Pericardium fibroblast (primary cell): ENCODE results near the genes IVNS1ABP, PRG4 and RGS18.

DNA sequence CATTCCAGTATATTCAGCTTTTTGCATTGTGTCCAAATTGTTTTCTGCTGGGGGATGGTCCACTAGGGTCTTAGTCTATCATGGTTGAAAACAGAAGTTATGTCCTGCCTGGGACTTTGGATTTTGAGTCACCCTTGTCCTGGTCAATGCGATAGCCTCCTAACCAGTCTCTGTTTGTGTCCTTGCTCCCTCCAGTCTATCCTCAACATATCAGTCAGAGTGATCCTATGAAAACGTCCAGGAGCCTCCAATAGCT lies 707 bp upstream of the TSEN15 start:
- RAMPAGE, long total RNA: no peak

GRCh38 chr1:184492628-184492918 lies 105.7 kb downstream of the C1orf21 start:
- RAMPAGE, long total RNA: no peak

DNA sequence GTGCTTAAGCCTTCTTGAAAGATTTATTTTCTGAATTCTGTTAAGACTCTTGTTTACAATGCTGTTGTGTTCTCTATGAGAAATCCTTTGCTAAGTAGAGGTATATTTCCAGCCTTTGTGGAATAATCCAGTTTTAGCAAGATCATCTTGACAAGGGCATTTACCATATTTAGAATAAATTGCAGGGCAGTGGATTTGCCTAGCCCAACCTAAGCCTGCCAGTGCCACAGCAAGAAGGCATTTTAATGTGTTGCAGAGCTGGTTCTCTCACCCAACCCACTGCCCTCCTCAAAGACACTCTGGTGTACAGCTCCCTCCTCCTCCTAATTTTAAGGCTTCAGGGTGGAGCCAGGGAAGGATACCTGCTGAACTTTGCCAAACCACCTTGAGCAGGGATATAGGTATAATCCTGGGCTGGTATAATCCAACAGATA lies 174.1 kb downstream of the C1orf21 start:
- RAMPAGE, long total RNA: no peak

GRCh38 chr1:184633667-184634775 lies 120.6 kb downstream of the EDEM3 start:
- RAMPAGE, long total RNA: no peak

DNA sequence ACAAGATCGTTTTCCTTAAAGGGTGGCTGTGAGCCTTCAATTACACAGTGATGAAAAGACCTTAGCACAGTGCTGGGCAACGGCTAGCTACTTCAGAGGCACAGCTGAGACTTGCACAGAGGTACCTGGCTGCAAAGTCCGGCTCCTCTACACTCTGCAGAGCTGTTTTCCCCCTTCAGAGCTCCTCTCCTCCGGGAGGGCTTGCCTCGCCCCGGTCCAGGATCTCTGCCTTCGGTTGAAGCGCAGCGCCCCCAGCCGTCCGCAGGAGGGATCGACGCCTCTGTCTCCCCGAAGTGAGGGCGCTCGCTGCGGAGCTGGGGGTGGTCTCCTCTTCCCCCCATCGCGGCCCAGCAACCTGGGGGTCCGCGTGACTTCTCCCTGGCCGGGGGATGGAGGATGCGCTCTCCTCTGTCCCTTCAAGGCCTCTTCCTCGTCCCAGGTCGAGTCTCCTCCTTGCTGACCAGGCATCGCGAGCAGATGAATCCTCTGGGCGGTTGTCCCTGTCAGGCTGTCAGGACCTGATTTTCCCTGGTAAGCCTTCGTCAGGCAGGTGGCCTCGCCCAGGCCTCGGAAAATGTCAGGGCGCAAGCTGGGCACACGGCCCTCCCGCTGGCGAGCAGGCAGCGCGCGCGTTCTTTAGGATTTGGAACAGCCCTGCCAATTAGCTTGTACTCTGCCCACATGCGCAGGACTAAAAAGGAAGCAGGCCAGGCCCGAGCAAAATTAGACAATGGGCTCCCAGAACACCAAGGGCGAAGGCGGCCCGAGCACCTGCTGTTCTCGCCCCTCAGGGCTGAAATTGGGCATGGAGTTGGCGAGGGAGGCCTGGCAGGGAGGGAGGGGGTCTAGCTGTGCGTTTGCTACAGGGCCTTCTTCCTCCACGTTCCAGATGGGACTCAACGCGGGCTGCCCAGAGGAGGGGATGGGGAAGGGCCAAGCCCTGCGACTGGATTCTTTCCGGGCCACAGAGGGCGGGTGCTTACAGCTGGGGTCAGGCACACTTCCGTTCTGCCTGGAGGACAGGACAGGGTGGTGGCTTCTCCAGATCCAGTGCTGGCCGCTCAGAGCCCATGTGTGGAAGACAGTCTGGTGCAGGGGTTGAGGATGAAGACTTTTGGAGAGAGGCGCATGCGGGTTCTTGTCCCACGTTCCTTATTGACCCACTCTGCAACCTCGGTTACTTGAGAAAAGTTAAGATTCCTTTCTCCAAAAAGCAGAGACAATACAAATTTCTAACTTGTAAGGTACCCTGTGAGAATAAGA lies 90.3 kb downstream of the EDEM3 start:
- RAMPAGE, long total RNA: no peak

DNA sequence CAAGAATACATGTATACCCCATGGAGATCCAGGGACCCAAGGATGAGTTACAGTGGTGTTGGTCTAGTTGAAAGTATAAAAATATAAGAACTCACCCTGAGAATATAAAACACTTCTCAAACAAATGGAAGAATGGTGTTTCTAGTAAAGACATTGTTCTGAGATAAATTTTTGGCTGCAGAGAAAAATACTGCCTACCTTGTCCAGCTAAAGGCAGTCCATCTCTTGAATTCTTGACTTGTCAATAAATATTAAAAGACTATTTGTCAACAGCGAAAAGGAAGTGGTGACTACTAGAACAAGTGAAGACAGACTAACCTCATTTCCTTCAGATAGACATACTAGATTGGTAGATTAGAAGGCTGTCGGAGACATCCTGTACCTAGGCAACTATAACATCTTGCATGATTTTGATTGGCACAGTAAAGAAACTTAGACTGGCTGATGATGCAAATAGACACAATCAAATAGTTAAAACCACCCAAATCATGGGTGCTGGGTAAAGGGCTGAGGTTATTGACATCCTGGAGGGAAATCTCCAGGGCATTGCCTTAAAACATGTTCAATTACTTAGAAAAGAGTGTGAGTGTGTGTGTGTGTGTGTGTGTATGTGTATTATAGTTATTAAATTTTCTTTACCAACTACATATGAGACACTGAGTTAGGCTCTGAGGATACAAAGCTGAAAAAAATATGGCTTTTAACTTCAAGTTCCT lies 85.9 kb upstream of the EDEM3 start:
- RAMPAGE, long total RNA: no peak

DNA sequence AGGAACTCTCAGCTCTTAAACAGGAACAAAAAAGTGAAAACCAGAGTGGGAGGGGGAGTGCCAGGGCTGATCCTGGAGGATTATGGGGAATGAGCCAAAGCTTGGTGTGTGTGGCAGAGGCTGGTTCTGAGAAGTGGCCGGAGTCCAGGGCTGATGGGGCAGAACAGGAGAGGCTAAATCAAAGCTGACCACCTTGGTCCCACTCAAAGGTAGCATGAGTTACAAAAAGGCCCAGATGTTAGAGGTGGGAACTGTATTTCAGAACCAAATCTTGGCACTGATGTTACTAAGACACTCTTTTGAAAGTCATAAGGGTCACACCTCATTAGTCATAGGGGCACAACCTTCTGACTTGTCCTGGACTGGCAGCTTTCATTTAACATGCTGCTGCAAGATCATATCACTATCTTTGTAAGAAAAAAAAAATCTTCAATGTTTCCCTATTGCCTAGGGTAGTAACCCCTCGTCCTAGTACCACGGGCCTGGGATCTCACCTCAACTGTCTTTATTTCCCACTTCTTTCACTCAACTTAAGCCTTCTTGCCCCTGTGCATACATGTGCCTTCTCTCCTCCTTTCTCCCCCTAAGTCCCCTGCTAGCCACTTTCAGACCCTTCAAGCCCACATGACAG lies 69.2 kb downstream of the NIBAN1 start:
- RAMPAGE, long total RNA: no peak

DNA sequence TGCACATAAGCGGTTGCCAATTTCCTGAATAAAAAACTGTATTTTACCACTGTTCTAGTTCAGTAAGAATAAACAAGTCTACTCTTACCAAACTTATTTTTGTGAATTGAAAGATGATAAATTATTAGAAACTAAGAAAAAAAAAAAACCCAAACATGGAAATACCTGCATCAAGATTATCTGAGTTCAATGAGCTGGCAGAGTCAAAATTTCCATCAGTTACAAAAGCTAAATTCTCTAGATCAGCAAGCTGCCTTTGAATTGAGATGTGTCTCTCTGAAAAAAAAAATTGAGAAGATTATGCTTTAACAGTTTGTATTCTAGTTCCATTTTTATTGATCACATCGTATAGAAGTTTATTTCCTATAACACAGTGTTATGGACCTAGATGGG lies 5.1 kb downstream of the TRMT1L start:
- RAMPAGE, long total RNA: no peak

- RAMPAGE, long total RNA: no peak
Measured at GRCh38 chr1:185315338-185315828, 1.7 kb downstream of the IVNS1ABP start.

GRCh38 chr1:185316479-185317375 lies at the start of gene IVNS1ABP:
Gene IVNS1ABP (minus strand): TSS chr1:185317243.
- RAMPAGE, long total RNA: start-site peak on the minus strand at chr1:185317229-185317291, 67 and 69 reads in 2 replicates

DNA sequence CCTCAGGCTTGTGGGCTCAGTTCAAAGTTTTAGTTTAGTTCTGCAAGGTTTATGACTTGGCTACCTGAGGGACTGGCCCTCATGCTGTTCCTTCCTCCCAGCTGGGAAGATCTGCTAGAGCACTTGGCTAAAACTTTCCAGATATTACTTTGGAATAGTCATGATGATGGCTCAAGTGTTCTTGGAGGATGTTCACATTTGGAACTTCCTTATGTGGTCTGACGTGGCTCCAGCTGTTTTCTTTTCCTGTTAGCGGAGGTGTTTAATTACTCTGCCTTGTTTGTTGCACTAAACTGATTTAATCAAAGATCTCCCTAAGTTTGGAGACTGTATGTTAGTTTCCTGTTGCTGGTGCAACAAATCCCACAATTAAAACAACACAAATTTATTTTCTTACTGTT lies 110.3 kb upstream of the IVNS1ABP start:
- RAMPAGE, long total RNA: no peak

DNA sequence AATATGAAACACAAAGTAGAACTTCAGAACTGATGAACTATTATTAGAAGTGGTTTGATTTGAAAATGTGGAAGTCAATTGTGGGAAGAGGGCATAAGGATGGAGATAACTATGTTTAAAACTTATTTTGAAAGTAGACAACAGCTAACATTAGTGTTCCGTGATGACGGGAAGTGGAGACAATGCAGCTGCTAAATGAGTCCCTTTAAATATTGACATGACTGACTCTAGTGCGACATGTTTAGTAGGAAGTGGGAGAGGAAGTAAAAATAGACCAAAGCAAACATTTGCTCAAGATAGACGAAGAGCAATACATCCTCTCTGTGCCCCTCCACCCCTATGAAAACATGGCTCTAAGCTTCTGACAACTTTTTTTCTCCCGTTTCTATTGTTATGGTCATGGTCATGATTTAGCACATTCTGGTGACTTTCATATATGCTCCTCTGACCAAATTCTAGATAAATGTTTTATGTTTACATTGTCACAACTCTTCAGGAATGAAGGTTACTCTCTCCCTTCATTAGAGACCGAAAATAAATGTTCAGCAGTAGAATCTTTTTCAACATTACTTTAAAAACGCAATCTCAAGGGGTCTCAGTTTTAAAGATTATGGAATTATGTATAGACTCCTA lies 59.9 kb upstream of the HMCN1 start:
- RAMPAGE, long total RNA: no peak

- RAMPAGE, long total RNA: no peak
Measured at GRCh38 chr1:186296175-186296389, at the start of gene PRG4. Gene PRG4 (plus strand): TSS chr1:186296279.

DNA sequence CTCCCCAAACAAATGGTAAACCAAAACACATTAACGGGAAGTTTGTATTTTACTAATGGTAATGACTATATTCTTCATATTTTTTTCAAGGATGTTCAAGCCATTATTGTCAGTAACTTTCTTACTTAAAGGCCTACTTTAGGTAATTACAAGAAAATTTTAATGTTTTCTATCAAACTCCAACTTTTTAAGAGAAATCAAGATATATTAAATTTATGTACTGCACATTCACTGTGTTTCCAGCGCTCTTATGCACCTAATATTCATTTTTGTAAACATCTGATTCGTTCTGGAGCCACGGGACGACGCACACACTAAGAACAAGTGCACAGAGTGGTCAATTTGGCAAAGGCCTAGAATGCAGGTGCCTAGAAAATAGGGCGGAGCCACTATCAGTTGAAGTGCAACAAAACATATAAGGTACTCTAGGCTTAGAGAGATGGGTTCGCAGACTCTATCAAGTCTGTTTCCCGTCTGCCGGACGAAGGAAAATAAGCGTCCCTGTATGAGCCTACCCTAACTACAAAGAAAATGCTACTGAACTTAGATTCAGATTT lies 834 bp downstream of the TPR start:
- RAMPAGE, long total RNA: no peak

DNA sequence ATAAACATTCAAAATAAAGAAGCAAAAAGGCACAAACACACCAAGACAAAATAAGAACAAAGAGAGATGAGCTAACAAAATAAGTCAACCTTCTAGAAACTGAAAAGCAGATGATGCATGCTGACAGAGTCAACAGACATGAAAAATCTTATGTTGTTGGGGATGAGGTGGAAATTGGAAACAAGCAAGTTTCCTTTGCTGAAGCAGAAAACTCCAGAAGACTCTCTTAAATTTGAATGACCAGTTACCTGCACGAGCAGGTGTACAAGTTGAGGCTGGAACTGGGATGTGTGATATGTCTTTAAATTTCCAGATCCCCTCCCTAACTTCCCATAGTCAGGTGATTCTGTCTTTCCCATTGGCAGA lies 276.0 kb downstream of the PLA2G4A start:
- RAMPAGE, long total RNA: no peak

DNA sequence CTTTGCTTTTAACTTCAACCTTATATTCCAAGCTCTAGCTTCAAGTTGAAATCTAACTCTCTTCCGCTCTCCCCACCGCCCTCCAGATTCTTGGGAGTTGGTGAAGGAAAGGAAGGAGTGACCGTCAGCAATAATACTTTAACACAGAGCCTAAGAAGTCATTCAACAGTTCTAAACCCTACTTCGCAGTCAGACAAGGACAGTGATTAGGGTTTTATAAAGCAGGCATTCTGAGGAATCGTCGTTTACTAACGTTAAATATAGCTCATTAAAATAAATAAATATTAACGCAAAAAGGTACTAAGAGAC lies 2.7 kb downstream of the BRINP3 start:
- RAMPAGE, long total RNA: no peak

GRCh38 chr1:190478052-190479202 lies 763 bp upstream of the BRINP3 start:
- RAMPAGE, long total RNA: no peak

DNA sequence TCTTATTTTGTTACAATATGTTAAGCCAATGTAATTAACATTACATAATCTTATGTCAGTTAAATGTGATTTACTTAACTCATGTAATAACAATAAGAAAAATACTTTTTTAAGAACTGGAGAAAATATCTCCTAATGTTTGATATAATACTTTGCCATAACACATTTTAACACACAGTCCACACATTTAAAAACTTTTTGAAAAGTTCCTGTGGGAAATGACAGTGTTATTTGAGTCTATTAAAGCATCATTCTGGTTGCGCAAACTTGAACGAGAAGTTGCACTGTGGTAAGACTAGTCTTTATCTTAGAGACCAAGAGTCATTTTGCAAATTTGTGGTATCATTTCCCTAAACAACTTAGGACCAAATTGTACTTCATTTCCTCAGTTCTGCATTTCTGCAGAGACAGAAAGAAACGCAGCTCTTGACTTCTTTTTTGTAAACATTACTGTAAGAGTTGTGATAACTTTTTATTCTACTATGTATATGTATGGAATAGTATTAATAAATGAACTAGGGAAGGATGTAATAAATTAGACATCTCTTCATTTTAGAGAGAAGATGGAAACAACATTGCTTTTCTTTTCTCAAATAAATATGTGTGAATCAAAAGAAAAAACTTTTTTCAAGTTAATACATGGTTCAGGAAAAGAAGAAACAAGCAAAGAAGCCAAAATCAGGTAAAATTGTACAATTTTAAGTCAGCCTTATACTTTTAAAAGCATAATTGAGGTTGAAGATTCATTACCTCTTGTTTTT lies at the start of gene RGS18:
TSS of gene RGS18 (plus strand) at position 388 of the 761 bp plus-strand sequence.
- RAMPAGE, long total RNA: no peak

GRCh38 chr1:192812683-192813254 lies 3.9 kb downstream of the RGS2 start:
- RAMPAGE, long total RNA: no peak

GRCh38 chr1:193115542-193116212 lies 6.2 kb upstream of the CDC73 start:
- RAMPAGE, long total RNA: no peak